A673 (cell line): ENCODE data around the genes GNPDA1, GRXCR2 and TCERG1.

- PRO-cap, result no peak
These were observed 9.5 kb downstream of the RNF14 start for GRCh38 chr5:141978312-141978920.

GRCh38 chr5:142012918-142013228 lies at the start of gene GNPDA1:
Gene GNPDA1, minus strand, starts transcription at chr5:142013027.
- PRO-cap, result bidirectional peak, plus-strand start at chr5:142013019, minus-strand start at chr5:142013027; bidirectional peak, plus-strand start at chr5:142013100, minus-strand start at chr5:142013053

GRCh38 chr5:142063666-142064489 lies 44.7 kb upstream of the NDFIP1 start:
- PRO-cap, result bidirectional peak, plus-strand start at chr5:142064143, minus-strand start at chr5:142063973

- PRO-cap, result no peak
These were observed 1.8 kb downstream of the SPRY4 start for GRCh38 chr5:142322525-142323824.

GRCh38 chr5:142364108-142364971 lies 39.5 kb upstream of the SPRY4 start:
- PRO-cap, result bidirectional peak, plus-strand start at chr5:142364462, minus-strand start at chr5:142364352; bidirectional peak, plus-strand start at chr5:142364776, minus-strand start at chr5:142364644

DNA sequence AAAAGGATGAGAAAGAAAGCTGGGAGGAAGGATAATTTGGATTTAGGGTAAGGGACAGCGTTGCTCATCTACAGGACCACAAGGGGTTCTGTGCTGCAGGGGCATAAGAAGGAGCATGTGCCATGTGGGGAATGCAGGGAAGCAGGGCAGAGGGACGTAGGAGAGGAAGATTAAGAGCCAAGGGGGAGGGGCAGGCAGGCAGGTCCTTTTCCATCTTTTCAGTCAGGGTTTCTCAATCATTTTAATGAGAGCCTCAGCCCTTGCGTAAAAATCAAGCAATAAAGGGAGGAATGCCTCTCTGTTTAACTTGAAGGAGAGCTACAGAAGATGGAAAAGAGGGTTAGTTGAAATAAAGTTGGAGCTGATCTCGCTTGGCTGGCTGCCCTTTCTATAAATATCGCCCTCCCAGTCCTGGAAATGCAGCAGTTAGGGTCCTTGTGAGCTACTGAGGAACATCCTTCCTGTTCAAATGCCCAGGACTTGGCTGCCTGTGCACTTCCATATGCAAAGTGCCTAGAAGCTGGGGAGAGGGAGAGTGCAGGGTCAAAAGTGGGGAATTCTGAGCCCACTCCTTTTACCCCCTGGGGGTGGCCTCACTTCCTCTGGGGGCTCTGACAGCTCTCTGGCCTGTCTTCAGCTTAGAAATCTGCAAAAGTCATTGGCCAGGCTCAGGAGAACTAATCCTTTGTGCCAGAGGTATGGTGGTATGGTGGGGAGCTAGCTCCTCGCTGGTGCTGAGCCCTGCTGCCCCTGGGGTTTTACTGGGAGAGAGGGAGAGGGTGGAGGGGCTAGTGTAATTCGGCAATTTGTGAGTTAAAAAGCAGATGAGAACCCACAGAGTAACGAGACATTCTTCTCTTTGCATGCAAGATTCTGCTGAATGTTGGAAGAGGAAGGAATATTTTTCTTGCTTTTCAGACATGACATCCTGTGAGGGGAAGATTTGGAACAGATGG lies 65.2 kb upstream of the SPRY4 start:
- PRO-cap, result bidirectional peak, plus-strand start at position 425 of the sequence, minus-strand start at position 172 of the sequence; bidirectional peak, plus-strand start at position 680 of the sequence, minus-strand start at position 444 of the sequence

- PRO-cap, result unidirectional peak, plus-strand start at chr5:142549079
These were observed 137.0 kb downstream of the FGF1 start for GRCh38 chr5:142548983-142549234.

- PRO-cap, result no peak
These were observed 2.6 kb downstream of the ARHGAP26 start for GRCh38 chr5:142772720-142773226.

DNA sequence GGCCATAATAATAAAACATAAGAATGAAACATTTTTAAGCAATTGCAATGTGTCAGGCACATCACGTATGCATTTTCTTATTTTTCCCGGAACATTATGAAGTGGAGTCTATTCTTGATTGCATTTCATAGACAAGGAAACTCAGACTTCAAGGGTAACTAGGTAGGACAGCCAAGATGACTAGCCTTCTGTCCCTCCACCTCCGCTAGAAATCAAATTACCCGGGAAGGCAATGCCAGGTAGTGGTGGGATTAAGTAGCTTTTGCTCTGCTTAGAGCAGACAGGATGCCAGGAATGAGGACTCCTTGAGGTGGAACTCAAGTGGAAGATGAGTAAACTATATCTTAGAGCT lies 50.5 kb downstream of the ARHGAP26 start:
- PRO-cap, result no peak

DNA sequence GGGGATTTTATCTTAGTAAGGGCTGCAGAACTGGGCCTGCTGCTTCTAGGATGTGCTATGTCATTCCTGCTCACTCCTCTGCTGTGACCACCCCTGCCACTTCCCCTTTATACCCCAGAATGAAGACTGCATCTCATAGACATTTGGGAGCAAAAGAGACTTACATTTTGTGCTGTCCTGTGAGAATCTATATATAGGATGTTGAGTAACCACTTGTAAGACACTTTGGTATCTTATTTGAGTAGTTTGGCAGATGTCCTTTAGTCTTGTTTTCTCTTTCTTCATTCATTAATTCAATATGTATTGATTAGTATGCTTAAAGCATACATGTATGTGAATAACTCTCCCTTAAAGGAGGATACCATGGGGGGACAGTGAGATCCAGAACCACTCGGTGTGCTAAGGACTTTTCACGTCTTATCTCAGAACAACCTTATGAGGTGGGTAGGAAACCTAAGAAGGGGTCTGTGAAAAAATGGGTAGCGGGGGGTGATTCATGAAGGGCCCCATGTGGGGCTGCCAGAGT lies 76.4 kb downstream of the ARHGAP26 start:
- PRO-cap, result no peak

GRCh38 chr5:142872605-142873191 lies 102.5 kb downstream of the ARHGAP26 start:
- PRO-cap, result no peak

DNA sequence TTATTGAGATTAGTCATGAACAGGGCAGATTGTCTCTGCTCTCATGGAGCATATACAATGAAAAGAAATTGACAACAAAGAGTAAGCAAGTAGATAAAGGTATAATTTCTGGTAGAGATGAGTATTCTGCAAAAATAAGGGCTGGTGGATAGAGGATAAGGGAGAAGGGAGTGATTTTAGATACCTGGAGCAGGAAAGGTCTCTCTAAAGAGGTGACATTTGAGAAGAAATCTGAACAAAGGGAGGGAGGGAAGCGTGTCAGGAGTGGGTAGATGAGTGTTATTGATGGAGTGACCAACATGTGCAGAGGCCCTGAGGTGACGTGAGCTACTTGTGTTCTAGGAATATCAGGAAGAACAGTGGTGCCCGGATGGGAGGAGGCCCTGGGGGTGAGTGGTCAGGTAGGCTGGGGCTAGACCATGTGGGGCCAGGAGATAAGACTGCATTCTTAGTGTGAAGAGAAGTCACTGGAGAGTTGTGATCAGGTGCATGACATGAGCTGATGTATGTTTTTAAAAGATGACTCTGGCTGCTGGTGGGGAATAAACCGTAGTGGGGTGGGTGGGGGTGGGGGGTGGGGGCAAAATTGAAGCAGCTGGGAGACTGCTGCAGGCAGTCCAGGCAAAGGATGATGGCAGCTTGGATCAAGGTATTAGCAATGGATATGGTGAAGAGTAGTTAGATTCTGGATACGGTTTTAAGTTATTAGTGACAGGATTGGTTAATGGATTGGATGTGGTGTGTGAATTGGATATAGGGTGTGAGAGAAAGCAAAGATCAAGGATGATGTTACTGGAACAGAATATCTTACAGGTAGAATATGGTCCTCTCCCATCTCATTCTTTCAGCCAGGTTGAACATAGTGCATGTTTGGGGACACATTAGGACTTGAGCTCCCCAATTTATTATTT lies 256.3 kb downstream of the ARHGAP26 start:
- PRO-cap, result no peak

DNA sequence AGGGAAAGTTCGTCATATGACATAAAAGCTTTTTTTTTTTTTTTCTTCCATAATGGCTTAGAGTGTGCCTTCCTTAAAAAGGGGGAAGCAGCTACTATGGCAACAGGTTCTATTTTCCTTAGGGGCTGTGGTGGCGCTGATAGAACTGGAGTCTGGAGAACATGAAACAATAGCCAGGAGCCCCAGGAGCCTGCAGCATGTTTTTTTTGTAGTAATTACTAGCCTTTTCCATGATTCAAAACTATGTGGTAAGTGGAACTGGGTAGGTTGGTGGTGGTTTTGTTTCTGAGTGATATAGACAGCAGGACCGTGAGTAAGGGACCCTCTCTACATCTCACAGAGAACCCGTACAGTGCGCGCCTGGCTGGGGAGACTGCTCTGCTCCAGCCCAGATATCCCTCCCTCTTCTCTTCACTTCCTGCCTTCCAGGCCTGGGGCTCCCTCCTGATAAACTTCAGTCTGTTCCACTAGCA lies 301.6 kb downstream of the NR3C1 start:
- PRO-cap, result no peak

GRCh38 chr5:143158667-143159370 lies 244.7 kb downstream of the NR3C1 start:
- PRO-cap, result no peak

DNA sequence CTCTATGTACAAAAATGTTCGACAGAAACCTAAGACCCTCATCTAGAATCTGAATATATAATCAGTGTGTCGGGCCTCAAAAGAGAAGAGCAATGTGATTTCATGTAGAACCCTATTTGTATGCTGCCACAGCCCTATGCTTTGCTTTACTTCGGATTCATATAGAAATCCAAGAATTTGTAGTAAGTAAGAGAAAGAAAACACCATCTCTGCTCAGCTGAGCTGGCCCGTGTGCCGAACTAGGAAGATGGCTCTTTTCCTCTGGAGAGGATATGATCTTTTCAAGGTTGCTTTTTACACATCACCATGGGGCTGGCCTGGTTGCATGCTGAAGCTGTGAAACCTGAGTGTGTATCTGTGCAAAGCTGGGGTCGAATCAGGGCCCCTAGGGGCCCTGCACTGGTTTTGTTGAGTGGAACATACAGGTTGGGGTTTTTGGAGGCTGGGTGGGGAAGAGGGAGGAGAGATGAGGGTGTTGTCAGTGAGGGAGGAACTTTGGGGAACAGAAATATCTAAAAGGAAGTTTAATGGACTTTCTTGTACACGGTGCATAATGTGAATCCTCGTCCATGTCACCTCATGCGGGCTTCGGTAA lies 238.5 kb downstream of the NR3C1 start:
- PRO-cap, result no peak

GRCh38 chr5:143229515-143230848 lies 173.5 kb downstream of the NR3C1 start:
- PRO-cap, result no peak

DNA sequence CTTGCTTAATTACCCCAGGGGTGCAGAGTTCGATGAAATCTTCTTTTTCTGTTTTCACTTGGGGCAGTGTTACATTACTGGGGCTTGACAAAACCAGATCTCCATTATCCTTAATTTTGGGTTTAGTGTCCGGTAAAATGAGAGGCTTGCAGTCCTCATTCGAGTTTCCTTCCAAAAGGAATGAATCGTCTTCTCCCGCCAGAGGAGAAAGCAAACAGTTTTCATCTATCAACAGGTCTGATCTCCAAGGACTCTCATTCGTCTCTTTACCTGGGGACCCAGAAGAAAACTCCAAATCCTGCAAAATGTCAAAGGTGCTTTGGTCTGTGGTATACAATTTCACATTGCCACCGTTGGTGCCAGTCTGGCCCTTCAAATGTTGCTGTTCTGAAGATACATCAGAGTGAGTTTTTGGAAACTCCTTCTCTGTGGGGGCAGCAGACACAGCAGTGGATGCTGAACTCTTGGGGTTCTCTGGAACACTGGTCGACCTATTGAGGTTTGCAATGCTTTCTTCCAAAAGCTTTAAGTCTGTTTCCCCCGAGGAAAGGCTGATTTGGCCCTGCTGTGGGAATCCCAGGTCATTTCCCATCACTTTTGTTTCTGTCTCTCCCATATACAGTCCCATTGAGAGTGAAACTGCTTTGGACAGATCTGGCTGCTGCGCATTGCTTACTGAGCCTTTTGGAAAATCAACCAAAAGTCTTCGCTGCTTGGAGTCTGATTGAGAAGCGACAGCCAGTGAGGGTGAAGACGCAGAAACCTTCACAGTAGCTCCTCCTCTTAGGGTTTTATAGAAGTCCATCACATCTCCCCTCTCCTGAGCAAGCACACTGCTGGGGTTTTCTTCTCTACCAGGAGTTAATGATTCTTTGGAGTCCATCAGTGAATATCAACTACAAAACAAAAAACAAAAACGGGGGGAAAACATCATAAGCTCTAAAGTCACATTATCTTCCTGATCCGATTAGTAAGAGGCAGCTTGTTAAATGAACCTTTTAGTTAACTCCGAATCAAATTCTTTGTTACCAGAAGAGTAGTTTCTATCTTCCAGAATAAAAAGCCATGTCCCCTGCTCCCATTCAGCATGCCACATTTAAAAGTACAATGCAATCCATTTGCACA lies 3.2 kb downstream of the NR3C1 start:
- PRO-cap, result no peak

DNA sequence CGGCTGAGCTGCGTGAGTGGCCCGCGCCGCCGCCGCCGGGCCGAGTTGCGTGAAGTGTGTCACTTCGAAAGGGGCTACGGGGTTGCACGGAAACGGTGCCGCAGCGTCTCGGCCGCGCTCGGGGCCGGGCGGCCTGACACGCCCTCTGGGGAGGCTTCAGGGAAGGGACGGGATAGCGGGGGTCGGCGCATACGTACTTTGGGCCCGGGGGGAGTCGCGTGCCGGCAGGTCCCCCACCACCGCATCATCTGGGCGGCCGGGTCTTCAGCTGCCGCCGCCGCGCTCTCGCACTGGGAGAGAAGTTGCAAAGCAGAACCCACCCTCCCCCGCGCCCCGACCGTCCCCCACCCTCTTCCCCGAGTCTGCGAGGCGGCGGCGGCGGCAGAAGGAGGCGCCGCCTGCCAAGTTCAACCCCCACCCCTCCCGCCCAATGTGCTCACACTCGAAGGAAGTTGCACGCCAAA lies 725 bp upstream of the NR3C1 start:
- PRO-cap, result bidirectional peak, plus-strand start at position 62 of the sequence, minus-strand start outside the sequence; bidirectional peak, plus-strand start outside the sequence, minus-strand start at position 292 of the sequence

DNA sequence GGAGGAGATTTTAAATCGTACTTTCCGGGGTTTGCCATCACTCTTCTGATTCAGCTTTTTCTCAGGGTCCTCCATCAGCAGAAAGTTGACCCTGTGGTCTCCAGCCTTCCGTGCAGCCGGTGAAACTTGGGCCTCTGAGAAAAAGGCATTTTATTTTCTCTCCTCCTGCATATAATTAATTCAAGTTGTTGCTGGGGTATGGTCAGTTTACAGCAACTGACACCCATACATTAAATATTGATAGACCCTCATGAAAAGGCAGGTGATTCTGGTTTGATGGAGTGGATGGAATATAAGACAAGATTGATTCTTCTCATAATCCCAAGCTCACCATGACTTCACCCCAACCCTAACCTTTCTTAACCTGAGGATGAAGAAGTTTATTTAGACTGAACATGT lies at the start of gene GRXCR2:
Gene GRXCR2 (minus strand): TSS at position 121 of the 399 bp plus-strand sequence.
- PRO-cap, result no peak

DNA sequence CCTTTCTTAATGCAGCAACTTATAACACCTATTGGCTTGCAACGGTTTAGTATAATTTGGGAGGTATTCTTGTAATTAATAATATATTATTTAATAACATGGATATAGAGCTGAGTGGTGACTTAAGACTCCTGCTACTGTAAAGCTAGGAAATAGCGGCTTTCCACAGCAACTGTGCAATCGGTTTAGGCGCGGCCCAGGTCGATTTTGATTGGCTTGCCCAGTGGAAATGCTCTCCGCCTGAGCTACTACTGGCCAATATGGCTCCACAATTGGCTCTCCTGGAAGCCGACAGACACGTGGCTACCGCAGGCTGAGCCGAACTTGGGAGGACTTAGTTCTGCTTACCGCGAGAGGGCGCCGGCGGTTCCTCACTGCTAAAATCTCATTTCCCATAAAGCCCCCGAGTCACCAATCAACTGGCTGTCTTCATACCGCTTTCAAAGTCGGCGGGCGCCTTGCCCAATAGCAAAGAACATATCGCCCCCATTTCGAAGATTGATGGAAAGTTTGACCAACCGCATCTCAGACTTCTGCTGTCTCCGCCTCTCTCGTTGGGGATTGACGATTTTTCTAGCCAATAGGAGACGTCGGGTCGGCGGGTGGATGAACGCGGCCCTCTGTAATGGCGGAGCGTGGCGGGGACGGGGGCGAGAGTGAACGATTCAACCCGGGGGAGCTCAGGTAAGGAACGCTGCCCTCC lies at the start of gene TCERG1:
Gene TCERG1 (plus strand): TSS at position 609 of the 703 bp plus-strand sequence.
- PRO-cap, result bidirectional peak, plus-strand start at position 587 of the sequence, minus-strand start at position 187 of the sequence